ENCODE results near the genes VRTN, AREL1 and TTLL5.

- RRBS: no CpG with 5 or more reads among the region's 3 CpGs
Measured at GRCh38 chr14:74141740-74142104, 57.0 kb downstream of the LIN52 start.

DNA sequence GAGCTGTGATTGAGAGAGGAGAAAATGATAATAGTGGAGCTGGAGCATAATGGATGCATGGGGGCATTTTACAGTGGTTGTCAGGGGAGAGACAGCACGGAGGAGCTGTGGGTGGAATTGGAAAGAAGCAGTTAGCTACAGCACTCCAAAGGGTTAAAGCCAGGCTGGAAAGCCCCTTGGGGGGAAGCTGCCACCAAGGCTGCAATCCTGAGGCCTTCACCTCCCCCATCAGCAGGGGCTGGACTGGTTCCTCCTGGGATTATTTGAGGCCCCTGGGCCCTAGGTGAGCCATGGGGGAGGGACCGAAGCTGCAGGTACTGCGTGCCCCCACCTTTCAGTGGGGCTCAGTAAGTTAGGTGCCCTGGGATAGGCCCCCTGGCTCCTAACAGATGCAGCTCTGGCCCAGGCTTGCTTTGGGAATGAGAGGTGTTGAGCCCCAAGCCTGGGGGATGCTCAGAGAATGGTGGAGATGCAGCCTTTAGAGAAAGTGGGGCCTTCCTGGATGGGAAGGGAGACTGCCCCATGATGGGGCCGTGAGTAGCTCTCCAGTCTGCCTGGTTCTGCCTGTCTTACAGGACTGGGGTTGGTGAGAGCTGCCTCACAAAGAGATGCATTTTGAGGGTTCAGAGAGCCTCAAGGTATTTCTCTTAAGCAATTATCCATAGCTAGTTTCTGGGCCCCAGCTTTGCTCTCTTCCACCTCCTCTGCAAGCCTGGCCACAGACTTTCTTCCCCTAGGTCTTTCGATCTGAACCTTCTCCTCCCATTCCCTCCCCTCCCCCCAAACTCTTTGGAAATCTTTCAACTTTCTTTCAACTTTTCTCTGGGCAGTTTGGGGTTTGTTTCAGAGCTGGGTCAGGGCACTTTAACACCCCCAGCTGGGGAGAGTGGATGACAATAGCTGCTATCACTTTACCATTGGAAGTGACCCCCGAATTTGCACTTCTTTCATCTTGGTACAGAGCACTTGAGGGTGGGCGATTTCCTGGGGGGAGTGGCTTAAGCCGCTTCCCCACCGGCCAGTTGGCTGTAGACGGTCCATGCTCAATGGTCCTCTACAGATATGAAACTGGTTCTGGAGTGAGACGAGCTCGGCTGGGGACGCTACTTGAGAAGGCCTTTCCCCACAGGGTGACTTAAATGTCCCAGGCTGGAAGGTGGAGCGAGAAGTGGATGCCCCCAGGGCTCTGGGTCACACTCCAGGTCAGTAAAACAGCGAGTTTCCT, at the start of gene VRTN:
Gene VRTN (plus strand): TSS at position 1,021 of the 1,225 bp plus-strand sequence.
- RRBS: no CpG with 5 or more reads among the region's 15 CpGs

GRCh38 chr14:74400977-74401804, 24.8 kb downstream of the SYNDIG1L start:
- RRBS: no CpG with 5 or more reads among the region's 12 CpGs

GRCh38 chr14:74572822-74573314, 39.2 kb downstream of the LTBP2 start:
- RRBS: no CpG with 5 or more reads among the region's 11 CpGs

DNA sequence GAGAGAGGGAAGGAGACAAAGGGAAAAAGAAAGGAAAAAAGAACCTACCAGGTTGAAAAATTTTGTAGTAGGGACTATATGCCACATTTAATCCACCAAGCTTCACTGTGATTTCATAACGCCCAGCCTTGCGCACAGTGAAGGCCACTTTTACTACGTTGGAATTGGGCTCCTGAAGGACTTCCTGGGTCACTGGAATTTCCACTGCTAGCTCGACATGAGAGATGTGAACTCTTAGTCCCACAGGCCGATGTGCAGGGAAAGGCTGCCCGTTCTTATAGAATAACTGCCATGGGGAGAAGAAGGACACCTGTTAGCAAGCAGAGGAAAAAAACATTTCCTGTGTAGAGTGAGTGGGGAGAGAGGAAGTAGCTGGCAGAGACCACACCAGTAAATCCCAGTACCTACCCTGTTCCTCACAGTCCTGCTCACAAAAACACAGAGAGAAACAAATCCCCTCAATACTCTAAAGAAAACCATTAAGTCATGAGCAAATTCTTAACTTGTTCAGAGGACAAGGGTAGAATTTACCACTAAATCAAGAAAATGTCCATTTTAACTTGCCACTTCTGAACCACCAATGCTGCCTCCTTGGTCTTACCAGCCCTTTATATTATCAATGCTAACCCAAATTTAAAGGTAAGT, 29.5 kb downstream of the AREL1 start:
- RRBS: no CpG with 5 or more reads among the region's 6 CpGs

GRCh38 chr14:74712392-74713507, at the start of gene AREL1:
Gene AREL1, minus strand, starts transcription at chr14:74713080.
- RRBS: no CpG with 5 or more reads among the region's 33 CpGs

DNA sequence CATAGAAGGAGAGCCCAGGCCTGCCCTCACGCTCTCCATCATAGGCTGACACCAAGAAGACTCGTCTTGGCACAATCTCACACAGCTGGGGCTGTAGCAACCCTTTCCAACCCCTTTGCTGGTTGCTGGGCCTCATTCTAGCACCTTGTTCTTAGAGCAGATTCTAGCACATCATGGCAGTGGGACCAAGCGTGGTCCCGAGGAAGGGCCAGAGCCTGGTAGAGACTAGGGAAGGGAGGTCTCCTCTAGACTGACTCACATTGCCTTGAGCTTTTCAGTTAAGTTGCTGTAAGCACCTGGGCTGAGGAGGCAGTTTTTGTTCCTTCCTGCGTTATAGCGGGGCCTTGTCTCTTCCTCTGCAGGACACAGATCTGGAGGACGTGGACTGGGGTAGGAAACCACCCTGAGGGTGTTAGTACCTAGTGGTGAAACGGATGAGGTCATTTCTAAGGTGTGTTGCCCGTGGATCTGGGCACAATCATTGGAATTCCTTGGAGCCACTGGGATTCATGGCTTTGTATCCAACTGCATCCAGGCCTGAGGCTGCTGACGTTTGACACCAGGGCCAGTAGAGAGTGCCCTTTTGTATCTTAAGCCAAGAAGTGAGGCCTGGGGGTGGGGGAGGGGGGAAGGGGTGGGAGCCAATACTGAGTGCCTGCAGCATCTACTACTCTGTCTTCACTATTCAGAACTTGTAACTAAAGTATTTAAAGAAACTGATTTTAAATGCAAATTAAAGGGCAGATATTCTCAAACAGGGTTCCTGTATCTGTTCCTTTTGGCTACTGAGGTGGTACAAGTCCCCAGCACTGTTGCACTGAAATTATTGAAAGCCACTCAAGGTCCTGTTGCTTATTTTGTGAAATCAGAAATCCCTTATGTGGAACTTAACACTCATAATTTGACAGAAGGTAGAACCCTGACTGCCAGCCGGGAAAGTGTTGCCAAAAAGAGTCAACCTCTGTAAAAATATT, 19.8 kb downstream of the RPS6KL1 start:
- RRBS: no CpG with 5 or more reads among the region's 11 CpGs

DNA sequence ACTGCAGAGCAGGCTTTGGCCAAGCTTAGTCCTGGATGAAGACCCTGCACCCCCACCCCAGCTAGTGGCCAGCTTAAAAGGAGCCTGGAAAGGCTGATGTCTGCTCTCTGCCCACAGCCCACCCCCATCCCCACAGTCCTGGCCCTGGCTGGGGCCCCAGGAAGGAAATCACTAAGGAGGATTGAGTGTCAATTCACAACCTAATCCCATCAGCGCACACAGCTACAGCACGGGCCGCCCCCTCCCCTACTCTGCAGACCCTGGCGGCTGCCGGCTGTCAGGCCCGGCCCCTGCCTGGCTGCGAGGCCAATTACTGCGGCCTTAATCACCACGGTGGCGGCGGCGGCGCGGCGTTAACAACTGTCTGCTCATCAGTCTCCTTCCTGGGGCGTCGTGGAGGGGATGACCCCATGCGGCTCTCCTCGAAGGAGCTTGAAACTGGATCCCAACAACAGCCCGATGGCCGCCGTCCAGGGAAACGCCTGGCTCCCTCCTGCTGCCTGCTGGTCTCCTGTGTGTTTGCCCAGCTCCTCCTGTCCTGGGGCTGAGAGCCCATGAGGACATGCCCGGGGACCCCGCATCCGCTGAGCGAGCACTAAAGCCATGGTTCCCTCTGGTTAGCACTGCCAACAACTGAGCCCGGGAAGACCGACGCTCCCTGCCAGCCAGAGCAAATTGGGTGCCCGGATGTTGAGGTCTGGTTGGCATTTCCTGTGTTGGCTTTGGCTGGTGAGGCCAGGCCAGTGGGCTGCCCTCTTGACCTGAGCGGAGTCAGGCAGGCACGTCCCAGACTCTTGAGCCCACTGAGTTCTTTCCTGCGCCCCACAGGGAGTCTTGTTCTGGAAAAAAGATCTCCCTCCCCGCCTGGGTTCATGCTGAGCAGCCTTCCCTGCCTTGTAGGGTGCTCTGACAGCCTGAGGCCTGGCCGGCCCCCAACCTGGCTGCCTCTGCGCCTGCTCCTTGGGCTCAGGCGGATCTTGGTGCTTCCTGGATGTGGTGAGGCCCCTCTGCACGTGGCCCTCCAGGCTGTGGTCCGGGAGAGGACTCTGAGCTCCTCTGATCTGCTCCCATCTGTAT, 21.8 kb upstream of the EIF2B2 start:
- RRBS: 45% methylated on average over 9 of the region's 40 CpGs

DNA sequence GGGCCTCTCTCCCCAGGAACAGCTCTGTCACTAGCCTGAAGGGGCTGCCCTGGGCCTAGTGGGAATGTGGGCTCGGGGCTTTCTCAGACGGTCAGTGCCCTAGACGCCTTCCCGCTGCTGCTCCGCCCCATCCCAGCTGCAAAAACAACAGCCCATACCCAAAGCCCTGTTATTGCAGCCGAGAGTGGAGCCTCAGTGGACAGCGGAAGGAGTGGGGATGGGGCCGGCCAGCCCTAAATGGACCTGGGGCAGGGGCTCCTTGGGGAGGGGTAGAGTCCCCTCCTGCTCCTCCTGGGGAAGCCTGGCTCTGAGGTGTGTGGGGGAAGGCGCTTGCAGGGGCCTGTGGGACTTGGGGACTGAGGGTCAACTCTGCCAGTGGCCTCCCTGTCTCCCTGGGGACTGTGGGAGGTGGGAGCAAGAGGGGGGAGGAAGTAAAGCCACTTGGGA, 18.1 kb upstream of the EIF2B2 start:
- RRBS: no CpG with 5 or more reads among the region's 9 CpGs

DNA sequence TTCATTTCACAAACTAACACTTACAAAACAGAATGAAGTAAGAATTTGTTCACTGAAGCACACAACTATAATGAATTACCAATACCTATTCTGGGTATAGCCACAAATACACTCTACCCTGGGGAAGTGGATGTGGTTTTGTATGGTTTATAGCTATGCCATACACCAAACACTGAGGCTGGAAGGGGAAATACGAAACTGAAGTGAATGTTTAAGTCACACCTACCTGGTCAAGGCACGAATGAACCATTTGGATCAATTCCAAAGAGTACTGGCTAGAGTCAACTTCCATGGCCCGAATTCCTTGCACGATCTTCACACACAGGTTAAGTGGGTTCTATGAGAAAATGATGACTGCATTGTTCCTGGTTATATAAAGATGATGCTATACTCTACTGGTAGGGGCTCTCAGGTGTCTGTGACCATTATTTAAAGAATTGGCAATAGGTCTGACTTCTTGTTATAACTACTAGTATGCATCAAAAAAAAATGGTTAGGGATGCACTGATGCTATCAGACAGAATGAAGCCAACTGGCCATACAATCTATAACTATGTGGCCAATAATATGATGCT, 12.8 kb downstream of the NEK9 start:
- RRBS: no CpG with 5 or more reads among the region's 4 CpGs

DNA sequence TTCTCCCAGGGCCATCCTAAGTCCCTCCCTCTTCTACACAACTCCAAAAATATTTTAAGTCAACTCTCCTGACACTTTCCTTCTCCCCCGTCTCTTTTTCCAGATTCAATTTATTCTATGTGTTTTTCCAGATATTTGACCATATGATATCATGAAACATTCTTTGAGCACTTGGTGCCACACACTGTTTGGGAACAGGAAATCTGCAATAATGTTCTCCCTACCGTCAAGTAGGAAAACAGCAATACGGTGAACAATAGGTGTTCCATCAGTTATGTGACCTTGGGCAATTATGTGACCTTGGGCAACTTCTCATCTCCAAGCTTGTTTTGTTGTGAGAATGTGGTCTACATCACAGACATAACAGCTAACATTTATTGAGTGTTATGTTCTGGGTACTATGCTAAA, 981 bp upstream of the NEK9 start:
- RRBS: no CpG with 5 or more reads among the region's 3 CpGs

- RRBS: no CpG with 5 or more reads among the region's 5 CpGs
Measured at GRCh38 chr14:75280373-75280759, 1.7 kb downstream of the FOS start.

DNA sequence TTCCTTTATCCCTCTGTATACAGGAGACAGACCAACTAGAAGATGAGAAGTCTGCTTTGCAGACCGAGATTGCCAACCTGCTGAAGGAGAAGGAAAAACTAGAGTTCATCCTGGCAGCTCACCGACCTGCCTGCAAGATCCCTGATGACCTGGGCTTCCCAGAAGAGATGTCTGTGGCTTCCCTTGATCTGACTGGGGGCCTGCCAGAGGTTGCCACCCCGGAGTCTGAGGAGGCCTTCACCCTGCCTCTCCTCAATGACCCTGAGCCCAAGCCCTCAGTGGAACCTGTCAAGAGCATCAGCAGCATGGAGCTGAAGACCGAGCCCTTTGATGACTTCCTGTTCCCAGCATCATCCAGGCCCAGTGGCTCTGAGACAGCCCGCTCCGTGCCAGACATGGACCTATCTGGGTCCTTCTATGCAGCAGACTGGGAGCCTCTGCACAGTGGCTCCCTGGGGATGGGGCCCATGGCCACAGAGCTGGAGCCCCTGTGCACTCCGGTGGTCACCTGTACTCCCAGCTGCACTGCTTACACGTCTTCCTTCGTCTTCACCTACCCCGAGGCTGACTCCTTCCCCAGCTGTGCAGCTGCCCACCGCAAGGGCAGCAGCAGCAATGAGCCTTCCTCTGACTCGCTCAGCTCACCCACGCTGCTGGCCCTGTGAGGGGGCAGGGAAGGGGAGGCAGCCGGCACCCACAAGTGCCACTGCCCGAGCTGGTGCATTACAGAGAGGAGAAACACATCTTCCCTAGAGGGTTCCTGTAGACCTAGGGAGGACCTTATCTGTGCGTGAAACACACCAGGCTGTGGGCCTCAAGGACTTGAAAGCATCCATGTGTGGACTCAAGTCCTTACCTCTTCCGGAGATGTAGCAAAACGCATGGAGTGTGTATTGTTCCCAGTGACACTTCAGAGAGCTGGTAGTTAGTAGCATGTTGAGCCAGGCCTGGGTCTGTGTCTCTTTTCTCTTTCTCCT, 2.4 kb downstream of the FOS start:
- RRBS: no CpG with 5 or more reads among the region's 18 CpGs

- RRBS: no CpG with 5 or more reads among the region's 14 CpGs
Measured at GRCh38 chr14:75401320-75401892, 26.4 kb upstream of the JDP2 start.

- RRBS: no CpG with 5 or more reads among the region's 16 CpGs
Measured at GRCh38 chr14:75542419-75543241, 20.4 kb downstream of the BATF start.

DNA sequence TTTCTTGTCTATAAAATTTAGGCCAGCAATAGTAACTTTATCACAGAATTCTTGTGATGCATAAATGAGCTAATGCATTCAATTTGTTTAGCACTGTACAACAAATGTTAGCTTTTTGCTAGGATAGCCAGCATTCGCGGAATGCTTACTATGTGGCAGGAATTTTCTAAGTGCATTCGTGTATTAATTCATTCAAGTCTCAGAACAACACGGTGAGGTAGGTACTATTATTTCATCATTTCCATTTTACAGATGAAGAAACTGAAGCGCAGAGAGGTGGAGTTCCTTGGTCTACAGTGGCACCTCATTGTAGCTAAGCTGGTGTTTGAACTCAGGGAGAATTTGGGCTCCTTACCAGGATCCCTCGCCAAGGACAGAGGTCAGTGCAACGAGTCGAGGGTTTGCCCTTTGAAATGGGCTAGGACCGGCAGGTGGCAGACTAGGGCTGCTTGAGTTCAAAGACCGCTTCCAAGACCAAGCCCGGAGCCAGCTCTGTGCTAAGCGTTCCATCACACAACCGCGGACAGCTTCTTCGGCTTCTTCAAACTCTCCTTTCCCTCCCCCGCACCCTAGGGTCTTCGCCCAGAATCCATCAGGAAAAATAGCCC, 894 bp upstream of the FLVCR2 start:
- RRBS: 6% methylated on average over 3 of the region's 17 CpGs

GRCh38 chr14:75614242-75614740, 35.9 kb downstream of the FLVCR2 start:
- RRBS: no CpG with 5 or more reads among the region's 5 CpGs

- RRBS: no CpG with 5 or more reads among the region's 2 CpGs
Measured at GRCh38 chr14:75647452-75647937, 13.2 kb downstream of the ERG28 start.

DNA sequence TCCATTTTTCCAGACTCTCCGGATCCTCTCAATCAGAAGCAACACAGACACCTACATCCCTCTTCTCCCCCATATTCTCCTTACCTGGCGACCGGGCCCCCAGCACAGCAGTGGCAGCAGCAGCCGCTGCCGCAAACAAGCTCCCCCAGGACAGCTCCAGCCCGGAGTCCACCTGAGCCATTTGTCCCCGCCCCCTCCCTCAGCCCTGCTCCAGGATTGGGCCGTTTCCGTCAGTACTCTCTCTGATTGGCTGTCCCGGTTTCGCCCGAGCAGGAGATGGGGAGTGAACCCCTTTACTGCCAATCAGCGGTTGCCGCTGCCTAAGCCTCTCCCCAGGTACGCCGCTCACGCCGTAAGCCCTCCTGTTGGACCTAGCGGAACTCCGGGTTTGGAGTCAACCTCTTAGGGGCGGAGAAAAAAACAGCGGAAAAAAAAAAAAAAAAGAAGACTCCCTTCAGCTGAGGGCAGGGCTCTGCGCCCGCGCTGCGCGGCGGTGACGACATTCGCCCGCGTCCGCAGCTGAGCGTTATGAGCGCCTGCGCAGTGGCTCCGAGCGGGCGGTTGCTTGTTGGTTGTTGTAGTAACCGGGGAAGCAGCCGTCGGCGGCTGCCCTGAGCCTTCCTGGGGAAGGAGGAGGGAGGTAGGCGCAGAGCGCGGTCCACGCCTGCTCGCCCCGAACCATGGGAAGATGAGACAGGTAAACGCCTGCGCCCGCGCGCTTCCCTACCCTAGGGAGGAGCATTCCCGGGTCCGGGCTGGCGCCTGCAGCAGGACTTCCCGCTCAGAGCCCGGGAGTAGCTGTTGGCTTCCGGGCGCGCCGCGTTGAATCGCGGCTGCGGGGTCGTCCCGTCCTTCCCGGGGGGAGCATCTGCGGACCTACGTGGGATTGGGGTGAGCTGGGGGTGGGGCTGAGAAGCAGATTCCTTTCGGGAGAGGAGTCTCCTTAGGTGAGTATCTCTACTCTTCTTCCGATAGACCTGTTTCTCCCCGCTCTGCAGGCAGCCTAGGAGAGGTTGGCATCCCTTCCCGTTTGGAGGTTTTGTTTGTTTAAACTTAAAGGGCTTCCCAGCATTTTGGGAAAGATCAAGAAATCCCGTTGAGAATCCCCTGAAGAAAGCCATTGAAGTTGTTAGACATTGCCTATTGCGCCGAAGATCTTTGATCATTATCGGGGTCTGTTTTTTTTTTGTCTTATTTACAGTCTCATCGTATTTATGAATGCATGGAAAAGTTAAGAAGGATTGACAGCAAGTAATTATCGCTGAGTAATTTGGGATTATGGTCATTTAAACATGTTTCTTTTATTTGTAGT, at the start of gene TTLL5:
Gene TTLL5 (plus strand): TSS at position 556 of the 1,312 bp plus-strand sequence.
- RRBS: 3% methylated on average over 23 of the region's 82 CpGs

- RRBS: no CpG with 5 or more reads among the region's 1 CpG
Measured at GRCh38 chr14:75899751-75900035, 82.1 kb downstream of the TGFB3 start.